Foreskin fibroblast (primary cell): ENCODE measurements around the gene PCSK7.

DNA sequence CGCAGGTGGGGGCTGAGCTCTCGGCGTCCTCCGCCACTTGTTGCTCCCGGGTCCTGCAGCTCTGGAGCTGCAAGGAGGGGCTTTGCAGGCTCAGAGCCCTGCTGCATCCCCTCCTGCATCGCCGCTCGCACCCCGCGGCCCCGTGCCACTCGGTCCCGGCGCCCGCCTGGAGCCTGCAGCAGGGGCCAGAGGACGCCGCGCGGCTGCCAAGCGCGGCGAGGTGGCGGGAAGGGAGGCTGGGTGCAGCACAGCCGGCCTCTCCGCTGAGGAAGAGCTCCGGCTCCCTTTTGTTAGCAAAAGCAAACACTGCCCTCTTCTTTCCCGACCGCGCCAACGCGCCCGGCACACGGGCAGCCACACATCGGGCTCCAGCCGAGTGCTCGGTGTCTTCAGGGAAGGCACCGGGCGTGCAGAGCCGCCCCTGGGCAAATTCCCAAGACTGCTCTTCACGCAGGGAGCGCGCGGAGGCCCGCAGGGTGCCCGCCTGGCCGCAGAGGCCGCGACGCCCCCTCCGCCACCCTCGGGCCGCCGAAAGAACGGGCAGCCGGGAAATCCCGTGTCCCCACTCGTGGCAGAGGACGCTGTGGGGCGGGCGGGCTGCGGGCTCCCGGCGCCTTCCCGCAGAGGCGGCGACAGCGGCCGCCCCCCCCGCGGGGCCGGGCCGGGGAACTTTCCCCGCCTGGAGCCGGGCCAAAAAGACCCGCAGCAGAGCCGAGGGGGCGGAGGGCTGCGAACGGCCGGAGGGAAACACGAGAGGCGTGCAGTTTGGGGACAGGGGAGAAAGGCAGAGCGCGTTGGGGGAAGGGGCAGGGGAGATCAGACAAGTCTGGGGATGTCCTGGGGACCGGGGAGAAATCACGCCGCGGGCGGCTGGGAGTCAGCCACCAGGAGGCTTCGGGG lies 1.0 kb downstream of the CADM1 start:
- RRBS: 2% methylated on average over 52 of the region's 90 CpGs

- RRBS: 0% methylated on average over 1 of the region's 10 CpGs
These were observed 118.7 kb upstream of the CADM1 start for GRCh38 chr11:115622749-115623548.

DNA sequence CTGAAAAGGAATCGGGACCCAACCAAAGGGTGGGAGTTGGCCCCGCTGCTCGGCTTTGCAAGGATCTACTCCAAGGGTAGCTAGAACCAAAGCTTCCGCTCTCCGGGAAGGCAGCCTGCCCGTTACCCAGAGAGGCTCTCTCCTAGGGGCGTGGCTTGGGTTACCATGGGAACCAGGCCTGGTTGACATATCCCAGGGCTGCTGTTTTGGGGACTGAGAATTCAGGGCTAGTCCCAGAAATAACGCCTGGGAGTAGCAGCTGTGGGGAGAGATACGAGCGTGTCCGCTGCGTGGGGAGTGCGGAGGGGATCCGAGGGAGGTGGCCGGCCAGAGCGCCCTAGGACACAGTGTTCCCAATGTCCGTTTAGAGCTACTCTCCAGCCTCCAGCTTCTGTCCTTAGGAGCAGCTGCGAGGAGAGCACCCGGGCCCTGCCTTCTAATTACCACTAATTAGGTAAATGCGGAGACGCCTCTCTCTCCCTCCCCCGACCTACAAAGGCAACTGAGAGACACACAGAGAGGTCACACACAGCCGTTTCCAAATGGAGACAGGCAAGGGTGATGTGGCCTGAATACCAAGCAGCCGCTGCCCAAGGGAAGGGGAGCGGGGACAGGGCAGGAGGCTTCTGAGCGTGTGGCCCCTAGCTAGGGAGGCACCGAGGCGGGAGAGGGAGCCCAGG lies 141.6 kb upstream of the CADM1 start:
- RRBS: 23% methylated on average over 2 of the region's 28 CpGs

- RRBS: no CpG with 5 or more reads among the region's 3 CpGs
These were observed 445 bp downstream of the APOA4 start for GRCh38 chr11:116822642-116823075.

GRCh38 chr11:116834728-116835102 lies 2.7 kb downstream of the APOA1 start:
- RRBS: no CpG with 5 or more reads among the region's 11 CpGs

- RRBS: no CpG with 5 or more reads among the region's 4 CpGs
These were observed 76.9 kb upstream of the APOA1 start for GRCh38 chr11:116914427-116914626.

- RRBS: no CpG with 5 or more reads among the region's 7 CpGs
These were observed 89.8 kb upstream of the APOA1 start for GRCh38 chr11:116927014-116927761.

DNA sequence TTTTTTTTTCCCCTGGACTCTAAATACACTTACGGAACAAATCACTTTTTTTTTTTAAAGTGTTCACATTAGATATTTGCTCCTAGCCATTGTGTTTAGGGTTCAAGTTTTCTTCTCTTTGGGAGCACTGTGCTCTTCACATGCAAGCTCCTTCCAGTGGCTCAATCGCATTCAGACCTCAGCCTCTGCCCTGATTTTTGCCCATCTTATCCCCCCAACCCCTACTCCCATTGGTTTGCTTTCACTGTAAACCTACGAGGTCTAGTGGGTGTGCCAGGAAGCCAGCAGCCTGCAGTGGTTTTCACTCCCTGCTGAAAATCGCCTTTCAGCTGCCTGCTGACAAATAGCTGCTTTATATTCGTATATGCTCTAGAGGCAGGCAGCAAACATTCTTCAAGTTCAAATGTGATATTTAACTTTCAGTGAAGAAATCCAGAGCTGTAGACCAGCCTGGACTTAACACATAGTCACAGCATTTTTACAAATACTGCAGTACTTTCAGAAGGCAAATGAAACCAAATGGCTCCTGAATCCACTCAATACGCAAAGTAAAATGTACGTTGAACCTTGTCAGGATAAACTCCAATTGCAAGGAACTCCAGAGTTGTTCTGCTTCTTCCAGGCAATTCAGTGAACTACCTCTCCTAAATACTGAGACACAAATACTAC lies 92.8 kb upstream of the APOA1 start:
- RRBS: no CpG with 5 or more reads among the region's 7 CpGs

- RRBS: no CpG with 5 or more reads among the region's 14 CpGs
These were observed 94.4 kb upstream of the APOA1 start for GRCh38 chr11:116931473-116932649.

- RRBS: no CpG with 5 or more reads among the region's 4 CpGs
These were observed 108.5 kb upstream of the APOA1 start for GRCh38 chr11:116945729-116946558.

- RRBS: no CpG with 5 or more reads among the region's 7 CpGs
These were observed 112.4 kb upstream of the APOA1 start for GRCh38 chr11:116949650-116950483.

- RRBS: no CpG with 5 or more reads among the region's 7 CpGs
These were observed 15.3 kb downstream of the SIK3 start for GRCh38 chr11:117082690-117083523.

DNA sequence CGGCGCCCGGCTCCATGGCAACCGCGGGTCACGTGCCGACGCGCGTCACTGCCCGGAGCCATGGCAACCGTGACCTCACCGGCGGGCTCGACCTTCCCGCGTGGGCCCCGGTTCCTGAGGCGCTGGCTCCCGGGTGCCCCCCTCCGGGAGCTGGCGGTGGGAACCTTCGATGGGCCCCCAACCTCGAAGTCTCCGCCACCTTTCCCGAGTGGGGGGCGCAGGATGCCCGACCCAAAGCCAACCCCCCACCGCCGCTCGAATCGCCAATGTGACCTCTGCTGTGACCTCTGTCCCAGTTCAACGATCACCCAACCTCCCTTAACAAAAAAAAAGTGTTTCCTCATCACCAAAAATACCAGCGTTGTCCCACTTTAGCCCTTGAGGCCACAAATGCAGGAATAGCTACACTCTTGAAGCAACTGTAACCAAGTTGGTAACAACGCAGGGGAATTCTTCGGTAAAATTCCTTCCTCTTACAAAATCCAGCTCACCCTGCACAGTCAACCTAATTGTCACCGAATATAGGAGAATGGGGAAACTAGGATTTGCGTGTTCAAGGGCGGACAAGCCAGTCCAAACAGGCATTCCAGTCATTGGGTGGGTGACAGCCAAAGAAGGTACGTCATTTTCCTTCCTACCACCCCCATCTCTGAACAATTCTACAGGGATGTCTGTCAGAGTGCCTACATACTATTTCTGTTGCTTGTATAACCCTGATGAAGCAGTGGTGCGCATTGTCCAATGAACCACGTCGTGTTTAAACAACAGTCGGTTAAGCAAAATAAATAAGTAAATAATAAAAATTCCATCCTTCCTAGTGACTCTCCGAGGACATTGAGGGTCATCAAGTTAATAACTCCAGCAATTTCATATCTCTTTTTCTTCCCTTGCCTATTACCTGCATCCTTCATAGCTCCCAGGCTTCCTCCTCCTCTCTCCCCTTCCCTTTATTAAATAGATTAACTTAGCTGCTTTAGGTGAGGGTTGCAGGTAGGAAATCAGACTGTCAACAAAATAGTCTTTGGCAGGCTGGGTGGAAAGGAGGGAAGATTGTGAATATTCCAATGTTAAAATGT lies 644 bp upstream of the SIK3 start:
- RRBS: 1% methylated on average over 10 of the region's 45 CpGs

DNA sequence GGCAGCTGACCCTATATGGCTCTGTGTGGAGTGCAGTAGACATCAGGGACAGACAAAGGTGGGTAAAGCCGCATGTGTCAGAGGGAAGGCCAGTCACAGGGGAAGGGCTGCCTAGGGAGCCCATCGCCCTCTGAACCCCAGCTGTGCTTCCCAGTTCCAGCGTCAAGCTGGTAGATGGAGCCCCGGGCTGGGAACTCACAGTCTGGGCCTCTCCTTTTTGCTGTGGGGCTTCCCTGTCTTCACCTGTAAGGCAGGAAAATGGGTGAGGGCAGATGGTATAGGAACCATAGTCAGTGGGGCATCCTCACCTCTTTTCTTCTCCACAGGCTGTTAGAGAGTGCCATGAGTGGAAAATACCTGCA lies 6.6 kb upstream of the PAFAH1B2 start:
- RRBS: no CpG with 5 or more reads among the region's 4 CpGs

DNA sequence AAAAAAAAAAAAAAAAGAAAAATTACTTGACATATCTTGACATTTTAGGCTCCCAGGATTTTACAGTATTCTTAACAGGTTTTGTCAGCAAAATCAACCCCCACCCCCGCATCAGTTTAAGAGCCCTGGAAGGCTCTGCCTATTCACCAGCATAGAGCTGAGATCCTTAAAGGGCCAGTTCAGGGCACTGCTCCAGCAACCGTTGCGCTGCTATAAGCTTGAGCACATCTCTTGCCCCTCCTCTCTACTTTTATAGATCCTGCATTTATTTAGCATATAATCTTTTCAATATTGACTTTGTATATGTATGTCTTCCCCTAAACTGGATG lies 690 bp upstream of the PAFAH1B2 start:
- RRBS: no CpG with 5 or more reads among the region's 3 CpGs

DNA sequence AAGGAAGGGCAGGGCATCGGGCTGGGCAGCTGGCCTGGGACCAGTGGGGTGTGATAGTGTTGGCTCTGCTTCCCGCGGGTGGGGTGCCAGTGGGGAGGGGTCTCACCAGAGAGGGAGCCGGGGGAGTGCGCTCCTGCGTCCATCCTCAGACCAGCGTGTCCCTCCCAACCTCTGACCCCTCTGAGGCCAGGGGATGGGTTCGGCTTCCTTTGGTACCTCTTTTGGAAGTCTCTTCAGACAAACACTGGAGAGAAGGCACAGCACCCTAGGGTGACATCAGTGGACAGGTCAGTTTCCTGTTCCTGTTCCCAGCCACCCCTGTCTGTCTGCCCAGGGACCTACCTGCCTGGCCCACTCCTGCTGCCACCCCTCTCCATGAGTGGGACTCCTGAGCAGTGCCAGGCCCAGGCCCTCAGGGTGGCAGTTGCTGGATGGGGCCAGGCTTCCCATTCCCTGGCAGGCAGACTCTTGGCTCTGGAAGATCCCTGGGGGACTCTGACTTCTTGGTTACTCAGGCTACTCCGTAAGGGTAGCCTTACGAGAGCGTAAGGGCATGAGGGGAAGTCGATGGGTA lies 2.6 kb downstream of the TAGLN start:
- RRBS: no CpG with 5 or more reads among the region's 12 CpGs

GRCh38 chr11:117206064-117206559 lies 6.9 kb downstream of the TAGLN start:
- RRBS: no CpG with 5 or more reads among the region's 8 CpGs

GRCh38 chr11:117216886-117217708 lies 14.8 kb downstream of the PCSK7 start:
- RRBS: no CpG with 5 or more reads among the region's 5 CpGs

- RRBS: 1% methylated on average over 20 of the region's 45 CpGs
These were observed at the start of gene PCSK7 for GRCh38 chr11:117231958-117232398. TSS of gene PCSK7 (minus strand) at chr11:117232073.

DNA sequence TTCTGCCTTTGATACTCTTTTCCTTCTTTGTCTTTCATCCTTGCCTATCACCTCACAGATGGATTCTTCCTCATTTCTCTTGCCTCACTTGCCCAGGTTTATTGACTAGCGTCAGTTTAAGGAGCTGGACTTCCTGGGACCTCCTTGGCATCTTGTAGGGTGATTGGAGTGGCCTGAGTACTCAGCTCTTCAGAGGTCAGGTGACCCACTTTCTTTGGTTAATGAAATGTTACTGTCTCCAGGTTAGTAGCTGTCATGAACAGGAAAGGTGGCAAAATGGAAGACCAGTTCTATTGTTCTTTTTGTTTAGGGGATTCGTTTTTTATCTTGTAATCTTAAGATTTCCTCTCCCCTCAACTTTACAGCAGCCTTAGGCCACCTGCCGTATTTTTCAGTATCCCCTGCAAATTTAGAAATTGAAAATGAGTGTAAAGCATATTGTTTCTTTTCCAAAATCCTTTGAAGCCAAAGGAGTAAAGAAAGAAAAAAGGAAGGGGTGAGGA lies 29.4 kb downstream of the BACE1 start:
- RRBS: no CpG with 5 or more reads among the region's 3 CpGs